Foreskin keratinocyte (primary cell): ENCODE measurements around the gene DHX32.

- RAMPAGE, total RNA = no peak
These were observed 50.2 kb upstream of the CHST15 start for GRCh38 chr10:124143468-124144052.

GRCh38 chr10:124378822-124379411 is 39.8 kb downstream of the OAT start:
- RAMPAGE, total RNA = no peak

GRCh38 chr10:124605501-124606357 is 138.4 kb downstream of the FAM53B start:
- RAMPAGE, total RNA = no peak

GRCh38 chr10:124650843-124651611 is 93.2 kb downstream of the FAM53B start:
- RAMPAGE, total RNA = no peak

DNA sequence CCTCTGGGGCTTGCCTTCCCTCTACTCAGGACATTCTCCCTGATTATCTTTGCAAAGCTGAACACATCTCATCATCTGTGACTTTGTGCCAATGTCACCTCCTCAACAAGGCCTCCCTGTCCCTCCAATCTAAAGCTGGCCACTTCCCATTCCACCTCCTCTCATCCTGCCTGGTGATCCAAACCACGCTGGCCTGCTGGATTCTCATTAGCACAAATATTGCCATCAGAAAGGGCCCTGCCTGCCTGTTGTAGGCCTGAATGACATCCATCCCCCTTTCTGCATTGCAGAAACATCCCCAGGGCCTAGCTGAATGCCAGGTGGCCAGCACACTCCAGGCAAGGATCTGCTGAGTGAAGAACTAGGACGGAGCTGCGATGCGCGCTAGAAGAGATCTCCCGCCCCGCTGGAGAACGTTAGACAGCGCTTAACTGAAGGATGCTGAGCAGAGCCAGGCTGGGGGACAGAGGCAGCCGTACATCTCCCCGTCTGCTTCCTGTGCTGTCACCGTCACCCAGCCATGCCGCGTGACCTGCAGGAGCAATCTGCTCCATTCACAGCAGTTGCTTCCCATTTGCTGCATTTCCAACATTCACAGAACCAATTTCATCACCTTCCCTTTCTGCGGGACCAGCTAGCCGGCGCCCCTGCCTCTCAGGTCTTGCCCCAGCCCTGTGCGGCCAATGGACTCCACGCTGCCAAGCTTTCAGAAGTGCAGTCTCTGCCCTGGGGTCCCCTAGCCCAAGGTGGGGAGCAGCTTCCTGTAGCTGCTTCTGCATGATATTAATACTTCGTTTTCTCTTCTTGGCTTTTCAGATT is 73.3 kb downstream of the FAM53B start:
- RAMPAGE, total RNA = no peak

DNA sequence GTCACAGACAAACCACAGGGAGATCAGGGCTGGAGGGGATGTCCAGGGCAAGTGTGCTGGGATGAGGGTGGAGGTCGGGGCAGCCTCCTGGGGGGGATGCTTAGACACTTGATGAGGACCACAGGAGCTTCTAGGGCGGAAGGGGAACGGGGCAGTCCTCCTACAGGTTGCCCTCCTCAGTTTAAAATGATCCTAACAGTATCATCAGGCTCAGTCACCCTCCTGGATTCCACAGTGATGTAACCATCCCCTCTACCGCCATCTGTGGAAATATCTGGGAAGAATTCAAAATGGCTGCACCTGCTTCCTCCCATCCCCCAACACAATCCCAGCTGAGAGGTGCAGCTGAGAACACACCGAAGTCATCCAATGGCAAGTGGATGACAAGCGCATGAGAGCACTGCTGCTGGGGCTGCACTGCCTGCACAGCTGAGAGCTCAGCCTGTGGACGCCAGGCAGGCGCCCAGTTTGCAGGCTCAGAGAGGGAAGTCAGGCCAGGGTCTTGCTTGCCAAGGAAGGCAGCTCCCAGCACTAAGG is 46.5 kb downstream of the FAM53B start:
- RAMPAGE, total RNA = no peak

DNA sequence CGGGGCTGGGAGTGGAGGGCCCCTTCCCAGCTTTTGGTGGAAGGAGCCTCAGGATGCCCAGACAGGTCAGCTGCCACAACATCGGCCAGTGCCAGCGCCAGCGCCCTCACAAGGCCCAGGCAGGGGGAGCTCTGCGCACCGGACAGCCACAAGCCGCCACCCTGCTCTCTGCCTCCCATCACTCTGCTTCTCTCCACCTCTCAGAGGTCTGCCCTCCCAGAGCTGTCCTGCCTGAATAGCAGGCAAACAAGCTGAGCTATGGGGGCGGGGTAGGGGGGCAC is 19.9 kb downstream of the FAM53B start:
- RAMPAGE, total RNA = no peak

- RAMPAGE, total RNA = no peak
These were observed 10.2 kb downstream of the FAM53B start for GRCh38 chr10:124733835-124734609.

DNA sequence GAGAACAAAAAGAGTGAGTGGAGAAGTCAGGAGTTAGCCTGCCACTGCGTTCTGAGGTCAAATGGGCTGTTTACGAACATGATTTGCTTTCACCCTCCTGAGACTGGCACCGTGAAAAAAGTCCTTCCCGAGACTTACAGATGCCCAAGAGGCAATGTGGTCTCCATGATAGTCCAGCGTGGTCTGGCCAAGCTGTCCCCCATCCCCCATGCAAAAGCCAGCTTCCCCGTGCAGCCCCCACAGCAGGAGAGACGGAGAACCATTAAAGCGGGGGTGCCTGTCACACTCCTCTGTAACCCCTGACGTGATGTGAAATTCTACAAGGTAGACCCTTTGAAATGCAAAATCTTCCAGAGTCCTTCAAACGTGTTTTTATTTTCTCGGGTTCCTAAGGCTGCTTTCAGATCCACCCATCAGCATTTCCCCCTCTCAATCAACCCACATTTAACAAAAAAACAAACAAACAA is 4.6 kb downstream of the FAM53B start:
- RAMPAGE, total RNA = no peak

DNA sequence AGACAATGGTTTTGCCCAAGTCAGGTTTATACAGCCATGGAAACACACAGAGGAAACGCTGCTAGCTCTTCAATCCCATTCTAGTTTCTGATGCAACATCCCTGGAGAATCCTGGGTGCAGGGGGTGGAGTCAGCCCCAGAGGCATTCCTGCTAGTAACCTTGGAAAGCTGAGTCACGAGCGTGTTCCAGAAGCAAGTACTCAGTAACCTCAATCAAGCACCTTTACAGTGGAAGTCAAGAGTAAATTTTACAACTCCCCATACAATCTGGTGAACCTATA is 9.3 kb upstream of the CTBP2 start:
- RAMPAGE, total RNA = no peak

DNA sequence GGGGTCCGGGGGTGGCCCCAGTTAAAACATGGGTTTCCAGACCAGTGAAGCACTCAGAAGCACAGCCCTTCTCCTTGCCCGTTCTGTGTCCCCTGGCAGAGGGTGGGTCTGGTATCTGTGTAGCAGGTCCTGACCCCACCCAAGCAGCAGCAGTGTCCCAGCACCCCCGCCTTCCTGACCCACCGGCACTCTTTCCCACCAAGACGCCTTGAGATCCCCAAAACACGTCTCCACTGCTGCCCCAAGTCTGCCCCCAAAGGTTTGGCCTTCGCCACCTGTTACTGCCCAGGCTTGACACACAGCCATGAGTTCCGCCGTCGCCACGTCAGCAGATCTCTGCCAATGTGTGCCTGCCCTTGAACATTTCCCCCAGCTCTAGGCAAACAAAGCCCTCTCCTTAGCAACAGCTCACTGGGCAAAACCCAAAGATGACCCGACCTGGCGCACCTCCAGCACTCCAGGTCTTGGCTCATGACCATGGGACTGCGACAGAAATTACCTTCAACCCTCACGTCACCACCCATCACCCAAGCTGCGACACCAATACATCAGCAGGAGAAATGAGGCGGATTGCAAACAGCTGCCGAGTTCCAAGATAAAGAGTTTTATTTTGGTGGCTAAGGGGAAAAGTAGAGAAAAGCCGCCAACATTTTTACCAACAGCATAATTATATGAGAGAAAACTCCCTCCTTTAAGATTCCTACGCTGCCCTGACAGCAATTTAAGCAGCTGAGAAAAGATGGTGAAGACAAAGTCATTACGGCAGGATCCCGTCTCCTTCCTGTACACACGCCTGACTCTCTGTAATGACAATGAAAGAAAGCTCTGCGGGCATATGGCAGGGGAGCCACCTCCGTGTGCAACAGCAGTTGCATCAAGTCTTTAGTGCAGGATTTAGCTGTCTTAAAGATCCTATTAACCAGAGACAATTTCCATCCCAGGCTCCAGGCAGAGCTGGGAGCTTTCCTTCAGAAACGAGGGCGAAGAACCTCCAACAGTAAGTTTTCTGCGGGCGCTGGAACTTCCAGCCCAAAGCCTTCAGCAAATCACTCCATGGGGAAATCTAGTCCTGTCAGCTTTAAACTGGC is 57.1 kb upstream of the CTBP2 start:
- RAMPAGE, total RNA = no peak

DNA sequence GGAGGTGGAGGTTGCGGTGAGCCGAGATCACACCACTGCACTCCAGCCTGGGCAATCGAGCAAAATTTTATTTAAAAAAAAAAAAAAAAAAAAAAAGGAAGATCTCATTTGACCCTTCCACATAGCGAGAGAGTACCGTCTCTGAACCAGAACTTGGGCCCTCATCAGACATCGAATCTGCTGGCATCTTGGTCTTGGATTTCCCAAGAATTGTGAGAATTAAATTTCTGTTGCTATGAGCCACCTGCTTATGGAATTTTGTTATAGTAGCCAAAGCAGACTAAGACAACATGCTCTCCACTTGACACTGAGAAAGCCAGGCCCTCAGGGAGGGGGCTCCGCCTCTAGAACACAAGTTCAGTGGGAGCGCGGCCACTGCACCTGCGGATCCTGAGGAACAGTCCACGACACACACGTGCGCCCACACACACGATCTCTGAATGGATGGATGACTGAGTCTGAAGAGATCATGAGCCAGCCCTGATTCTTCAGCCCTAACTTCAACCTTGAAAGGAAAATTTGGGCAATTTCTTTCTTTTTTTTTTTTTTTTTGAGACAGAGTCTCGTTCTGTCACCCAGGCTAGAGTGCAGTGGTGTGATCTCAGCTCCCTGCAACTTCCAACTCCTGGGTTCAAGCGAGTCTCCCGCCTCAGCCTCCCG is 58.8 kb upstream of the CTBP2 start:
- RAMPAGE, total RNA = no peak

GRCh38 chr10:125139605-125139995 is 111.7 kb upstream of the CTBP2 start:
- RAMPAGE, total RNA = no peak

- RAMPAGE, total RNA = no peak
These were observed 126.2 kb upstream of the CTBP2 start for GRCh38 chr10:125154202-125154376.

DNA sequence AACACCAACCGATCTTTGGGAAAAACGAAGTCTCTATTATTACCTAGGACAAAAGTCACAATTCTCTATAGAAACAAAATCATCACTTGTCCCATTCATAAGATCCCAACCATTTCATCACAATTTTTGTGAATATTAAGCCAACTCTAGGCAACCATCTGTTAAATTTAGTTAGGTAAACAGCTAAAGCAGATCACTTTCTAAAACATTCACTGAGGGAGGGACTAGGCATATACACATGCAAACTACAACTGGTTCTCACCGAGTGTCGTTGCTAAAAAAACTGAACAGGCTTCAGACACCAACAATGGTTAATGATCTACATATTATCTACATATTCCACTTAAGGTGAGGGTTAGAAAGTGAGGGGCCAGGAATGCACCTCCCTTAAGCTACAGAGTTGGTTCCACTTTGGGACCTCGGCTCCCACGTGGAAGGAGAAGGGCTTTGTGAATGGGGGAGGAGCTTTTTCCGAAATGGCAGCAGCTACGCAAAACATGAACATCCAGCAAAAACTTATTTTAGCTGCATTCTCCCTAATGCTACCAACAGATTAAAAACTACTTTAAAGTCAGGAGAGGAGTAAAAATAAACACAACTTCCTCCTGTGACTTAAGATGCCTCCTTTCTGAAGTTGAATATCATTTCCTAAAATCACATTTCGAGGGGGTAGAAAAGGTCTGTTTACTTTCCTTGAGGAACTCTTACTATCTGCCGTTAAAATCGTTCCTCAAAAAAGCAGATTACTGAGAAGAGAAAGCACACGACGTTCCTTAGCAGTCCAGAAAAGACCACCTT is 126.7 kb upstream of the CTBP2 start:
- RAMPAGE, total RNA = no peak

DNA sequence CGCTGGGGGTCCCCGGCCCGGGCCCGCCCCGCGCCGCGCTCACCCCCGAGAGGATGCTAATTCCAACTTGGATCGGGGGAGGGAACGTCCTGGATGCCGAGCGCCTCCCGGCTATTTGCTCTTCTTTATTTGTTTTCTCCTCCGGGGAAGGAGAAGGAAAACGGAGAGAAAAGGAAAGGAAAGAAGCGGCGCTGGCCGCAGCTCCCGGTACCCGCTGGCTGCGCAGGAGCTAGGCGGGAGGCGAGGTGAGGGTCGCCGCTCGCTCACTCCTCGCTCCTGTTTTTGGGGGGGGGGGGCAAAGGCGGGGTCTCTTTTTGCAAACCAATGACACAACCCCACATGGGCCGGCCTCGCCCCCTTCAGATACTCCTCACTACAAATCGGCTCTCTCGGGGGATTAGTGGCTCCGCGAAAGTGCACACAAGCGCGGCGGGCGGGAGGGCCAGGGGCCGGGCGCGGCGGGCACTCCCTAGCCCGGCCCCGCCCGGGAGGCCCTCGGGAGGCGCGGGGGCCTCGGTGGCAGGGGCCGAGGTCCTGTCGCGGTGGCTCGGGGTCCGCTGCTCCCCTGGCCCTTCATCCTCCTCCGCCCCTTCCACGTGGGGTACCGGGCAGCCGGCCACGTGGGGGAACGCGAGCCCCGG is 133.0 kb upstream of the CTBP2 start:
- RAMPAGE, total RNA = no peak

DNA sequence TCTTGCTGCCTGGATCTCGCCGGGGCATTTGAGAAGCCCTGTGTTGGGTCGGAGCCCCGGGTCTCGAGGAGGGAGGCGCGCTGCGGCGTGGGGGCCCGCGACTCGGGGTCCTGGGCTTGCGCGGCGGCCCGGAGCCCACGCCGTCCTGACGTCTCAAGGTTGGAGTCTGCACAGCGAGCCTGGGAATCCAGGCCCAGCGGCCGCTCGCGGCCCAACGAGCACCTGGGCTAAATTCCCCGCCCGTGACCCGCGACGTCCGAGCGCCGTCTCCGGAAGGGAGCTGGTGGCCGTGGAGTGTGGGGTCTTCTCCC is 133.8 kb upstream of the CTBP2 start:
- RAMPAGE, total RNA = no peak

GRCh38 chr10:125162388-125163056 is 134.7 kb upstream of the CTBP2 start:
- RAMPAGE, total RNA = no peak

DNA sequence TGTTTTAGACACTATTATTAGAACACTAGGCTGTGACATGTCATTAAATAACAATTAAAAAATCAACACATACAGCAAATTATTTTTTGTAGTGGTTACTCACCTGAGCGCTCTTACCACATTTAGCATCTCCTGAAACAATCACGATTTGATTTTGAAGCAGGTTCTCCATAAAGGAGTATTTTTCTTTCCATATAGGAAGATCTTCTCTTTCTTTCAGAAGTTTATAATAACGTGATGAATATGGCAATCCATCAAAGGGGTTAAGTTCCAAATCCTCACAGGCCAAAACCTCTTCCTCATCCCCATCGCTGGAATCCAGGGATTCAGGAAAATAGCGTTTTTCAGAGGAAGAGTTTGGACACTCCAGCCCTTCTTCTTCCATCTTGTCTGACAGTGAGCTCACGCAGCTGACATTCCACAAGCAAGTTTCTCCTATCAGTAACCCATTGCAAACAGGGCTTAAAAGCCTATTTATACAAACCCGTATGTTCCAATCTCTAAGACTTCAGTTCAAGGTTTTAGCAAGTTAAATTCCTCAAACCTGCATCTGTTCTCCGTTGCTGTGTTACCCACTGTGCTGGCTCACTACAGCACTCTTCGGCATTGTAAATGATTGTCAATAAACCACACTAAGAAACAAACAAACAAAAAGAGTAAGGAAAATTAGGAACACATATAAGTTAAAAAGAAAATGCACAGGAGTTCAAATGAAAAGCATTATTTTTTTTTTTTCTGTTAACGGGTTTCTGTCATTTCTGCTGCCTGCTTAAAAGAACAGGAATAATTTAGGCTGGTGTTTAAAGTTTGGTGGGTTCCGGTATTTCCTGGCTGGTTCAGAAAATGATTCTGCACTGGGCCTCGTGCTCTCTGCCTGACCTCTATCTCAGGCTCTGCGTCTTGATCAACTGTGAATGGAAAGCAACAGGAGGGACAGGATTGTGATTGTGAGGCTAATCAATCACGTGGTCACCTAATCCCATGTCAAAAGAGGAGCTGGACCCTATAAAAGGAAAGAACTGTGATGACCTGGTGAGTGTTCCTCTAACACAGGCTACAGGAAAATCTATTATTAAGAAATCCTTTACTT is at the start of gene DHX32:
Gene DHX32, minus strand, starts transcription at position 853 of the 1,090 bp plus-strand sequence.
- RAMPAGE, total RNA = no peak

DNA sequence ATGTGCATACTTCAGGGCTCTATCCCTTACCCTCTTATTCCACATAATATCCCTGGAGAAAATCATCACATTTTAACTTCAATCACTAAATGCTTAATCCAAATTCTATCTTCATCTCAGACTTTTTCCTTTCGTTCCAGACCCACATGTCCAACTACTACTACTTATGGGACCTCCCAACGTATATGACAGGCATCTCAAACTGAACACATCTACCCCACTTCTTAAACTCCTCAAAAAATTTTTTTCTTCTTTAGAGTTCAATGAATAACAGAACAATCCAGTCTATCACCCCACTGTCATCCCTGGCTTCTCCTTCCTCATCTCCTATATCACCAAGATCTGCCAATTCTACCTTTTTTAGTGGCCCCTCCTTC is 4.5 kb upstream of the FANK1 start:
- RAMPAGE, total RNA = no peak